Psoas muscle (tissue), 2 donors: ENCODE measurements around a stretch of chr18.

DNA sequence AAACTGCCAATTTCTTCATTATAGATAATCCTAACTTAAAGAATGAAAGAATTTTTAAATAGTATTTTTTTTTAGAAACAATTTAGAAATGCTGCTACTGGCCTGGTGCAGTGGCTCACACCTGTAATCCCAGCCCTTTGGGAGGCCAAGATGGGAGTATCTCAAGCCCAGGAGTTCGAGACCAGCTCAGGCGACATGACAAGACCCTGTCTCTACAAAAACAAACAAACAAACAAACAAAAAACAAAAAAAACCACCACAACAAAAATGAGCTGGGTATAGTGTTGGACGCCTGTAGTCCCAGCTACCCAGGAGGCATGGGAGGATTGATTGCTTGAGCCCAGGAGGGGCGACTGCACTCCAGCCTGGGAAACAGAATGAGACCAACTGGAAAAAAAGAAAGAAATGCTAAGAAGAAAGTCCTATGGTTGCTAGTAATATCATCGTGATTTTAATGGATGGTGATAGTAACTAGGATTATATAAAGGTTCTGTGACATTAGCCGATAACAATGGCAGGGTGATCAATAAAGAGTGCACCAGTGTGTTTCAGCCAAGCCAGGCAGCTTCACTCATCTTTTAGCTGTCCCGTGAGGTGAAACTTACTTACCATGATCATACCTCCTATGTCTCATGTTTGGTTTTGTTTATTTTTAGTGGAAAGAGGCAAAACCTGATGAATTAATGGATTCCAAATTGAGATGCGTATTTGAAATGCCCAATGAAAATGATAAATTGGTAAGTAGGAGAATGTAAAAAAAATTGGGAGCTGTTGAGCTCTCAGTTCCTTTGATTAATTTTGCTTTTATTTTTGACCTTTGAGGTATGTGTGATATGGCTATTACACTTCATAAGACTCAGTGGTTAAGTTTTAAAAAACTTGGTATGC lies 22.8 kb downstream of the VAPA start:
- PRO-cap, 2 experiments = no peak in any of the 2 experiments

- PRO-cap, 2 experiments = no peak in any of the 2 experiments
Observed at GRCh38 chr18:10041043-10041743, 127.4 kb downstream of the VAPA start.

GRCh38 chr18:10130496-10131179 lies 216.8 kb downstream of the VAPA start:
- PRO-cap, 2 experiments = peak in 1 of 2 experiments; most common plus-strand start chr18:10130885 (in 1)

DNA sequence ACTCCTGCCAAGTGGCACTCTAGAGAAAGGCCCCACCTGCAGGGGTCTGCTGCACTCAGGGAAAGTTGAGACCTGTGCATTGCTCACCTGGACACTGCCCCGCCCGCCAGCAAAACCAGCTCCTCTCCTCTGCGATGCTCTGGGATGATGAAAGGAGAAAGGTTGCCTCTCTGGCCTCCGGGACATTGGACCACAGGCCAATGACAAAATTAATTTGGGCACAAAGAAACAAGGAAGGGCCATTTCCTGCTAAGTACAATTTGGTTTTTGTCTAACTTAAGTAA lies 121.7 kb upstream of the APCDD1 start:
- PRO-cap, 2 experiments = no peak in any of the 2 experiments

DNA sequence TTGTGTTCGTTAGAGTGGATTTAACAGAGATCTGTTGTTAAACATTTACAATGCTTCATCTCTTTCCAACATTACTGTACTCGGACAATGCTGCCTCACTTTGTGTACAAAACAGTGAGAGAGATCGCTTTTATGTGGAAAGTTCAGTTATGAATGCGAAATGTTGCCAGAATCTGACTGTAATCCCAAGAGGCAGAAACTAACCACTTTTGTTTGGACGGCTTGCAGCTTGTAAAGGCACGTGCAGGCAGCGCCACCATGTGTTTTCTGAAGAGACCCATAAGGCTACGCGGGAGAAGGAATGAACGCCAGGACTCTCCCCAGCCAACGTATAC lies 5.8 kb upstream of the NAPG start:
- PRO-cap, 2 experiments = no peak in any of the 2 experiments

- PRO-cap, 2 experiments = no peak in any of the 2 experiments
Observed at GRCh38 chr18:11056637-11056978, 92.8 kb downstream of the PIEZO2 start.

DNA sequence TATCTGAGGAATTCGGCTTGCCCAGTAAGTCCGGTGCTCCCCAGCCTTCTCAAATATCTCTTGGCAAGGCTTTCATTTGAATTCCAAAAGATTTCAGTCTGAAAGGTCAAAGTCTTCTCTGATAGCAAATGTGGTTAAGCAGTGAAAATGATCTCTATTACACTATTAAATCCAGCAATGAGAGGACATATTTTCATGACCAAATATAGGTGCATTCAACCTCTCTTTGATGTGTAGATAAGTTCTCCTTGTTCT lies 27.8 kb downstream of the PIEZO2 start:
- PRO-cap, 2 experiments = no peak in any of the 2 experiments

DNA sequence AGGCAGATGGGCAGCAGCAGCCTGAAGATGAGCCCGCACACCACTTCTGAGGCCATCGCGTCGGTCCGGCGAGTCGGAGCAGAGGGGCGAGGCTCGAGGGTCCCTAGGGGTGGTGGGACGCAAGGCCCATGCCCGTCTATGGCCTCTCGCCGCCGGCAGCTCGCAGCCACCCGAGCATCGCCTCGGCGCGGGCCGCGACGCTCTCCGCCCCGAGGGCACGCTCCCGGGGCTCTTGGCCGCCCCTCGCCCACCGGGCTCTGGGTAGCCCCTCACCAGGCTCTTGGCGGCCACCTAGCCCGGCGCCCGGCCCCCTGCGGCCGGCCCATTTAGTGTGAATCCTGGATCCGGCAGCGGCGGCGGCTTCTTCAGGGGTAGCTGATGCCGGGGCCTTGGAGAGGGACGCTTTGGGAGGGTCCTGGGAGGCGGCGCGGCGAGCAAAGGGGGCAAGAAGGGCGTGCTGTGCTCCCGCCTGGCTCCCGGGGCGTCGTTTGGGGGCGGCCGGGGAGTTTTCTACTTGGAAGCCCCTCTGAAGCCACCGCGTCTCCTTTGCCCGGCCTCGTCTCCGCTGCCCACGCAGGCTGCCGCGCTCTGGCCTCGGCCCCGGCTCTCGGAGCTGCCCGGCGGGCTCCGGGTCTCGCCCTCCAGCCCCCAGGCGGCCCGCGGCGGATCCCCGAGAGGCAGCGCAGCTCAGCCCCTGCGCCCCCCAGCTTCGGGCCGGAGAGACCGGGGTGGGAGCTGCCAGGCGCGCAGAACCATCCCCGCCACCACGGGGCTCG lies 648 bp downstream of the PIEZO2 start:
- PRO-cap, 2 experiments = no peak in any of the 2 experiments

- PRO-cap, 2 experiments = no peak in any of the 2 experiments
Observed at GRCh38 chr18:11669478-11670045, 19.5 kb upstream of the GNAL start.

DNA sequence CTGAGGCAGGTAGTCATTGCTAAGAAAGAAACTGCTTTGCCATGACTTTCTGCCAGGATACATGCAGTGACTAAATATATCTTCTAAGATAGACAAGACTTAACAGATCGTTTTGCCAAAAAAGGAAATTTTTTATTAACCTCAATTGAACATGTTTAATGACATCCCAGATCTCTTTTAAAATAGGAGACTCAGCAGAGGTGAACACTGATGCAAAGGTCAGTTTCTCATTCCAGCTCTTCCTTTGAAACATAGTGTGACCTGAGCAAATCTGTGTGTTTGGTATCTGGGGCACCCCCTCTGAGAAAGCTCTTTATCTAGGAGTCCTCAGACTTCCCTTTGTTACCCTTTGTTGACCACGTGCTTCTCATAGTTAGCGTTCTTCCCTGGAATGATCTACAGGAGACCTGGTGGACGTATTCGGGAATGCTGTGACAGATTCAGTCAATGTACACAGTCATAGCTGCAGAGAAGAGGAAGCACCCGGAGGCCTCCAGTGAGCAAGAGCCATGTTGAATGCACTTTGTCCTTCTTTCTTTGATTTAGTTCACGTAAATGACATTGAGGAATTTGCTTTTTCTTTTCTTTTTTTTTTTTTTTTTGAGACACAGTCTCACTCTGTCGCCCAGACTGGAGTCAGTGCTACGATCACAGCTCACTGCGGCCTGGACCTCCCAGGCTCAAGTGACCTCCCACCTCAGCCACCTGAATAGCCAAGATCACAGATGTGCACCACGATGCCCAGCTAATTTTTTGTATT lies 10.7 kb upstream of the CHMP1B start:
- PRO-cap, 2 experiments = no peak in any of the 2 experiments

- PRO-cap, 2 experiments = no peak in any of the 2 experiments
Observed at GRCh38 chr18:11964478-11964752, 16.9 kb upstream of the IMPA2 start.

DNA sequence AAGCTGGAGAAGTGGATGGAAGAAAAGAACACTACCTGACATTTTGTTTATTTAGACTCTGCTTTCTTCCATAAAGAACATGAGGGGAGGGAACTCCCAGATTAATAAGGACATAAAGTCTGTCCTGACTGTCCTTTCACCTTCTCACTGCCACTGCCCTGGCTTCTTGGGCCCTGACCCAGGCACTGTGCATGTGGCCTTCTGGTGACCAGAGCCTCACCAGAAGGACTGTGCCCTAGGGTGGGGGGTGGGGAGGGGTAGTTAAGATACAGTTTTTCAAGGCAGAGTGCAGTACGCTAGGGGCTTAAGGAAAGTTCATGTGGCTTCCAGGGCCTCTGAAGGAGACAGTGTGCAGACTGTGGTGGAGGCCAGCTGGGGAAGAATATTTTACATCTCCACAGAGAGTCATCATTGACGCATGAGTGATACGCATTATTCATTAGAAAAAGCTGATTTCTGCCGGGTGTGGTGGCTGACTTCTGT lies 4.6 kb upstream of the IMPA2 start:
- PRO-cap, 2 experiments = no peak in any of the 2 experiments

GRCh38 chr18:11989149-11989696 lies 7.9 kb downstream of the IMPA2 start:
- PRO-cap, 2 experiments = no peak in any of the 2 experiments

DNA sequence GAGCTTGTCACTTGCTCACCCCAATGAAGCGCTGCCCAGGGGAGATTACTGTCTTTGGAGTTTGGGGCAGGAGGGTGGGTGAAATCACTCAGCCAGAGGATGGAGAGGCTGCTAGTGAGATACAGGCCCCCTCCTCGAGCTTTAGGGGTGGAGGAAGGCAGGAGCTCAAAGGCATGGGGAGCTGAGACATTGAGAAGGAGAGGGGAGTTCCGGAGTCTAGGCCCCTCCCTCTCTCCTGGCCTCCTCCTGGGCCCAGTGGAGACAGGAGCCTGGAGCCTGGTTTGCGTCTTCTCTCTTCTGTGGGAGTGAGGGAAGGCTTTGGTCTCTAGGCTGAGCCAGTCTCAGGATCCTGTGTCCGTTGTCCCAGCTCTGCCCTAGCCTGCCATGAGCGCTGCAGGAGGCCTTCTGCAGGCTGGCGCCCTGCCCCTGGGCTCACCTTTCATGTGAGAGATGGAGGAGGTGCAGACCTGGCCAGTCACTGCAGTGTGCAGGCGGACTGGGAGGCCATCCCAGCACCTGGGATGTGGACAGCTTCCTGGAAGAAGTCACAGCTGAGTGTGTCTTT lies 8.6 kb downstream of the IMPA2 start:
- PRO-cap, 2 experiments = peak in 1 of 2 experiments; most common minus-strand start position 301 of the sequence (in 1)

- PRO-cap, 2 experiments = no peak in any of the 2 experiments
Observed at GRCh38 chr18:11998902-11999549, 17.7 kb downstream of the IMPA2 start.

- PRO-cap, 2 experiments = no peak in any of the 2 experiments
Observed at GRCh38 chr18:12008850-12009096, 27.5 kb downstream of the IMPA2 start.

GRCh38 chr18:12030238-12031013 lies 49.1 kb downstream of the IMPA2 start:
- PRO-cap, 2 experiments = no peak in any of the 2 experiments

GRCh38 chr18:12076243-12076938 lies 17.3 kb upstream of the ANKRD62 start:
- PRO-cap, 2 experiments = peak in 1 of 2 experiments; most common plus-strand start chr18:12076699 (in 1)

DNA sequence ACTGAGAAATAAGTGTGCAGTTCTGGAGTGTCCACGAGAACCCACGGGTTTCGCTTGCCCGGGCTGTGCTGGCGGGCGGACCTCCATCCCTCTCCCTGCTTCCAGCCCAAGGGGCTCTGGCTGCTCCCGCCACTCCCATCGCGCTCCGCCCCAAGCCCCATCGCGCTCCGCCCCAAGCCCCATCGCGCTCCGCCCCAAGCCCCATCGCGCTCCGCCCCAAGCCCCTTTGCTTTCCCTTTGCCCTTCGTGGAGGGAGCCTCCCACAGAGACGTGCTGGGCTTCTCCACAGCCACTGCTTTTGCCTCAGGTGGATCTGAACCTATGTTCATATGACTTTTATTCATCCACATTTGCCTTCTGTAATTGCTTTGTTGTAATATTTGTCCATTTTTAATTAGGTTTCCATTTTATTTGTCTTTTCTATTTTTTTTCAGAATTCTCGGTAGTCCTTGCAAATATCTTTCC lies 26.3 kb upstream of the CIDEA start:
- PRO-cap, 2 experiments = no peak in any of the 2 experiments

DNA sequence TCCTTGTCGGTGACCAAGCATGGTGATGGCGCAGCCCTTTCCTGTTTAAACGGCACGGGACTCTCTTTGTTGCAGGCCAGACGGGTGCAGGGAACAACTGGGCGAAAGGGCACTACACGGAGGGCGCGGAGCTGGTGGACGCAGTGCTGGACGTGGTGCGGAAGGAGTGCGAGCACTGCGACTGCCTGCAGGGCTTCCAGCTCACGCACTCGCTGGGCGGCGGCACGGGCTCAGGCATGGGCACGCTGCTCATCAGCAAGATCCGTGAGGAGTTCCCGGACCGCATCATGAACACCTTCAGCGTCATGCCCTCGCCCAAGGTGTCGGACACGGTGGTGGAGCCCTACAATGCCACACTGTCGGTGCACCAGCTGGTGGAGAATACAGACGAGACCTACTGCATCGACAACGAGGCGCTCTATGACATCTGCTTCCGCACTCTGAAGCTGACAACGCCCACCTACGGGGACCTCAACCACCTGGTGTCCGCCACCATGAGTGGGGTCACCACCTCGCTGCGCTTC lies 17.0 kb downstream of the TUBB6 start:
- PRO-cap, 2 experiments = no peak in any of the 2 experiments